ENCODE measurements around a stretch of chr14.

DNA sequence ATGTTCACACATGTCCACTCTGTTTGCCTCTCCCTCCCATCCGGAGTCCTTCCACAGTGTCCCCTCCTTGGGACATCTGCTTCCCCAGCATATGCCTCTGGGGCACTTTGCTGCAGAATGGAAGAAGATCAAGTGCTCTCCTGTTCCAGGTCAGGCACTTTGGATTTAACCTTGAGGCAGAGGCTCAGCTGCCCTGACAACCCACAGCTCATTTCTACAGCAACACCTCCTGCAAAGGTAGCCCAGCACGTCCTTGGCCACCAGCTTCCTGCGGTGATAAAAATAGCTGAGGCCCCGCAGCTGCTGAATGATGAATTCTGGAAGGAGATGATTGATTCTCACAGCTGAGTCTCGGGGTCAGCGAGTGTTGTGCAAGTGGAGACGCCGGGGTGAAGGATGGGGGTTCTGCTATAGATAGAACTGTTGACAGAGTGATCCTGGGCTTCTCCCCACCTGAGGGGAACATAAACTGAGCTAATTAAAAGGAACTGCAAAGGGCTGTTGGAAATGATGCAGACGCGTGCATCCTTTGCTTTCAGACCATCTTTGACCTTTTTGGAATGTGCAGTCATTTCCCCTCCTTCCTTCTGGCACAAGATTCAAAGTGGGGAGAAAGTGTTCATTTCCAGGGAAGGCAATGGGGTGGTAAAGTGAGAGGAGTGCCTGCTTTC lies 145.0 kb downstream of the SLC38A6 start:
- PRO-cap = no peak

- PRO-cap = no peak
Measured at GRCh38 chr14:61218673-61219093, 62.5 kb downstream of the TMEM30B start.

DNA sequence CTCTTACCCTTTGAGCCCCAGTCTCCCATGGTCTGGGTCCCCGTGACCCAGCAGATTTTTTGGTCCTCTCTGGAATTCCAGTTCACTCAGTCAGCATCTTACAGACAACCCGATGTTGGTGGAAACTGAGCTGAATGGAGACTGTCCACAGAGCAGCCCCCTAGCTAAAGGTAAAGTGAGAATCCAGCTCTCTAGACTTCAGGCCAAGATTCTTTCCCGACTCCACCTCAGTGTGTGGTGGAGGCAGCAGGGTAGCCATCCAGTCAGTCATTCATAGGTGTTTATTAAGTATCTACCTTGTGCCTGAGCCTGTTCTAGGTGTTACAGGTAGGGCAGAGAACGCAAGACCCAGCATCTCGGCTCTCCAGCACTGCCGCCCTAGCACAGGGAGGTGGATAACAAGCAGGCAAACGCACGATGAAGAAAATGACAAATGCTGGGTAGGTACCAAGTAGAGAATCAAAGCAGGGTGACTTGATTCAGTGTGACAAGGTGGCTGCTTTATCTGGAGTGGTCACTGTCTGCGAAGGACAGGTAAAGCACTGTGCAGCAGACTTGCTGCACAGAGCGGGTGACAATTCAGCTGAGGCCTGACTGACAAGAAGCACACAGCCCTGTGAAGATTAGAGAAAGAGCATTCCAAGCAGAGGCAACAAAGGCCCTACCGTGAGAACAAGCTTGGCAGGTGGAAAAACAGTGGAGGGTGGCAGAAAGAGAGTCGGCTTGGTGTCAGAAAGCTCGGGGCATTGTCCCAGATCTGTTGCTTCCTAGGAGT lies 12.7 kb downstream of the PRKCH start:
- PRO-cap = bidirectional peak, plus-strand start at position 542 of the sequence, minus-strand start at position 372 of the sequence

DNA sequence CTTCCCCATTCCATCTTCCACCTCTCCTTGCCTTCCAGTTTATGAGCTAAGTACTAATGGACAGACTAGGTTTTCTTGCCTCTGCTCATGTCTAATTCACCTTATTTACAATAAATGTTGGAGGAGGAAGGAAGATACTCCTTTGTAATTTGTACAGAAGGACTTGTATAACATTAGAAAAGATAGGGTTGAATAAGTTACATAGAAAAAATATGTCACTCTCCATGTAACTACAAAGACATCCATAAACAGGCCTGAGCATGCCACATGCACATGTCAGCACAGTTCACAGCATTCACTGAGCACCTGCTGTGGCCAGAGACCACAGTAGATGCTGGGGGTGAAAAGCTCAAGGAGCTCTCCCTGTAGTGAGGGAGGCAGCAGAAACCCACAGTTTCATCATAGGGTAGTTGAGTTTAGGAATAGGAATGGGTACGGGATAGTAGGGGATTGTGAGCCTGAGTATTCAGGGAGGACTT lies 19.9 kb downstream of the PRKCH start:
- PRO-cap = no peak

GRCh38 chr14:61342454-61343101 lies 21.2 kb downstream of the PRKCH start:
- PRO-cap = no peak

DNA sequence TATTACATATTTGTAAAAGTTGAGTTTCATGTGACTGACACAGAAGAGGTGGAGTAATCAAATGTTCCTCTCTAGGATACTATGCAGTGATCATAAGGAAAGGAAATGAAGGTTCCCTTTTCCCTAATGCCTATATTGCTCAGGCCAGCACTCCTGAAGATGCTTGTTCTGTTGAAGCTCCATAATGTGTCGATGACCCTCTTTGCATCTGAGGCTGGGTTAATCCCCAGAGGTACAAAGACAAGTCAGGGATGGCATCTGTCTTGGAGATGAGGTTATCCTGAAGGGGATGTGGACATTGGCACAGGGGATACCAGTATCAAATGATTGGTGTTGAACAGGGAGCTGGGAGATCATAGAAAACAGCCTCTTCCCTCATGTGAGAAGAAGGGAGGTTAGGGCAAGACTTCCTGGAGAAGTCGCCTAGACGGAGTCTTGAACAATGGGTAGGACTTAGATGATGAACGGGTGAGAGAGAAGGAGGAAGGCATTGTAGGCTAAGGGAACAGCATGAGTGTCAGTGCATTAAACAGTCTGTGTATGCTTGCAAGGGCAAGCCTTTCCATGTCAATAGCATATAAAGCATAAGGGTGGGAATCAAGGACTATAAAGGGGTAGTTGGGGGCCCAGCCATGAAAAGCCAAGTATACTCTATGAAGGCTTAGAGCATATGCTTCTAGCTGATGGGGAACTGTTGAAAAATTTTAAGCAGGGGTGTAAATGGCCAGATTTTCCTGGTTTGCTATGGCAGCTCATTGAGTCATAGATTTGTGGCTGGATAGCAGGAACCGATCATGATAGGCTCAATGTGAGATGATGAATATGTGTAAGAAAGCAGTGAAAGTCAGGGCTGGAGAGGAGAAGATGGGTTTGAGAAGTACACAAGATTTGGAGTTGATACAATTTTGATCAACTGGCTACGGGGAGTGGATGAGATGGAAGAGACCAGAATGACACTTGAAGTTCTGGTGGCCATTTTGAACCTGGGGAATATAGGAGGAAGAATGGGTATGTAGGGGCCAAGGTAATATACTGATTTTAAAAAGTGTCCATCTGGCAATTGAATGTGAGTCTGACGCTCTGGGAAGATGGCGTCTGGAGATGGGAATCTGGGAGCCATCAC lies 41.5 kb downstream of the PRKCH start:
- PRO-cap = no peak

DNA sequence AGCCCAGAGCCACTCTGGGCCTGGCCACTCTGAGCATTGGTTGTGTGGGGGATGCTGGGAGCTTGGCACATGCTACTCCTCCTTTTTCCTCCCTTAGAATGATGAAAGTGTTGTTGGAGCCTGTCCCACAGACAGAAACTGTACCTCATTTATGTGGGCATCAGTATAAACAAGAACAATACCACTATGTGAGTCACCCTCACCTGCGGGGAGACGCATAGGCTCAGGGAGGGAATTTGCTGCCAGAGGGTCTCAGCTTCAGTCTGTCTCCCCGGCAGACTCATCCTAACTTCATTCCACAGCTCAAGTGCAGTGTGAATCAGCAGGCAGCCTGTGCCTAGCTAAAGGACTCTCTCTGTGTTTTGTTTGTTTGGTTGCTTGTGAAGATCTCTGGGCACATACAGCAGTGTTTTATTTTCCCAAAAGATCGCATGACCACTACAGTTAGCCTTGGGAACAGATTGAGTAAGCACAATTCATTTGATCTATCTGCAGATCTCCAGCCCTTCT lies 98.9 kb downstream of the PRKCH start:
- PRO-cap = no peak

- PRO-cap = unidirectional peak, plus-strand start at chr14:61438992
Measured at GRCh38 chr14:61438517-61439388, 117.4 kb downstream of the PRKCH start.

DNA sequence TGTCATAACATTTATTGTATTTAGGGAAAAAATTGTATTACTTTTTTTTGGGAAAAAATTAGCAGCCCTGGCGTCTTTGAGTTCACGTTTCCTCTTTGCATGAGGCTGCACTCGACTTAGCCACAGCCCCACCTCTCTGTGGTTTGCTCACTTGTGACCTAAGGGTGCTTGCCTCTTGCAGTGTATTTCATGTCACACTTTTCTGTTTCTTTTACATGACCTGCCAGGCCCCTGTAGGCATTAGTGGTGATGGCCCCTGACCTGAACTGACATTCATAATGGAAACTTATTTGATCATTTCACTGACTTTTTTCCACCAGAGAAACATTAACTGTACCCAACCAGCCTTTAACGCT lies 122.8 kb downstream of the PRKCH start:
- PRO-cap = no peak

- PRO-cap = no peak
Measured at GRCh38 chr14:61489770-61490017, 168.3 kb downstream of the PRKCH start.

GRCh38 chr14:61491431-61492616 lies 170.4 kb downstream of the PRKCH start:
- PRO-cap = no peak

GRCh38 chr14:61588363-61588809 lies 106.9 kb upstream of the HIF1A start:
- PRO-cap = no peak

DNA sequence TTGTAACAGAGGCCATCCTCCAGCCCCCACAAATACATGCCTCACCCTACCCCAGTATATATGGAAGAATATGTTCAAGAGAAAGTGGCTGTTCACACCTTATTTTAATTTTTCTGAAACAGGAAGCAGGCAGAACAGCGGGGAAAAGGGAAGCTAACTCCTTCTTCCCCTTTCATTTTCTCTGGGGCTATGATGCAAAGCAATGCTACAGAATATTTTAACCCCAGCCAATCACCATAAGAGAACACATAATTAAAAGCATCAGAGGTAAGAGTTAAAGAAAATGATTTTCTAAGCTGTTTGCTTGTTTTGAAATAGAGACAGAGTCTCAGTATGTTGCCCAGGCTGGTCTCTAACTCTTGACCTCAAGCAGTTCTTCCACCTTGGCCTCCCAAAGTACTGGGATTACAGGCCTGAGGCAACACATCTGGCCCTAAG lies 31.6 kb upstream of the HIF1A start:
- PRO-cap = no peak

- PRO-cap = no peak
Measured at GRCh38 chr14:61839223-61839919, 26.9 kb downstream of the SYT16 start.

- PRO-cap = no peak
Measured at GRCh38 chr14:63178822-63179372, 25.3 kb upstream of the RHOJ start.

GRCh38 chr14:63384292-63384795 lies 65.6 kb upstream of the GPHB5 start:
- PRO-cap = no peak

DNA sequence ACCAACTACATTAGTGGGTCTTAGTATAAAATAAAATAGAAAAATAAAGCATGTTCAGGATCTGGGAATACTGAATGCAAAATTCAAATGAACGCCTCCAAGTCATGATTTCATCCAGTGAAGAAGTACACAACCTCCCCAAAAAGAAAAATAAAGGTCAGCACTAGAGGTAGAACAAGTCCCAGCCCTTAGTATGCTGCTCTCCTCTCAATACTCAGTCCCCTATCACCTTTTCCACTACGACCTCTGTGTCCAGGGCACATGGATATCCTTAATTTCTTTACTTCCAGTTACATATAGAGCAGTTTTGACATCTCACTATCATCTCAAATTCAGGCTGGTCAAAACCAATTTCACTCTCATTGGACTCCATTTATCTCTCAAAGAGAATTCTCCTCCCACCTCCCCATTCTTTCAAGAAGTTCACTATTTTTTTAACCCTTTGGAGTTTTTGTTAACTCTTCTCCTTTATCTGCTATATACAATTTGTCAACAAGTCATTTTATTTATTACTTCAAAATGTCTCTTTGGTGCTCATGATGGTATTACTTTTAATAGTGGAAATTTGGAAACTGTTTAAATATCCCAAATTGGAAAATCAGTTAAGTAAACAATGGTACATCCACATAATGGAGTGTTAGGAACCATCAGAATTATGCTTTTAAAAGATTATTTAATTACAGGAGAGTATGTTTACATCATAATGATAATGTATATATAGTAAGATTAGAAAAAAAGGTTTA lies 108.7 kb downstream of the PPP2R5E start:
- PRO-cap = no peak

- PRO-cap = no peak
Measured at GRCh38 chr14:63524404-63525565, 18.4 kb downstream of the PPP2R5E start.

GRCh38 chr14:63650752-63651156 lies 9.1 kb upstream of the WDR89 start:
- PRO-cap = no peak

- PRO-cap = bidirectional peak, plus-strand start at chr14:63678362, minus-strand start at chr14:63678235
Measured at GRCh38 chr14:63677990-63678628, 36.4 kb upstream of the WDR89 start.

All from bronchus (tissue), 1 donor.